Testis (tissue), 5 donors: ENCODE measurements around the genes MICU1 and CFAP70.

DNA sequence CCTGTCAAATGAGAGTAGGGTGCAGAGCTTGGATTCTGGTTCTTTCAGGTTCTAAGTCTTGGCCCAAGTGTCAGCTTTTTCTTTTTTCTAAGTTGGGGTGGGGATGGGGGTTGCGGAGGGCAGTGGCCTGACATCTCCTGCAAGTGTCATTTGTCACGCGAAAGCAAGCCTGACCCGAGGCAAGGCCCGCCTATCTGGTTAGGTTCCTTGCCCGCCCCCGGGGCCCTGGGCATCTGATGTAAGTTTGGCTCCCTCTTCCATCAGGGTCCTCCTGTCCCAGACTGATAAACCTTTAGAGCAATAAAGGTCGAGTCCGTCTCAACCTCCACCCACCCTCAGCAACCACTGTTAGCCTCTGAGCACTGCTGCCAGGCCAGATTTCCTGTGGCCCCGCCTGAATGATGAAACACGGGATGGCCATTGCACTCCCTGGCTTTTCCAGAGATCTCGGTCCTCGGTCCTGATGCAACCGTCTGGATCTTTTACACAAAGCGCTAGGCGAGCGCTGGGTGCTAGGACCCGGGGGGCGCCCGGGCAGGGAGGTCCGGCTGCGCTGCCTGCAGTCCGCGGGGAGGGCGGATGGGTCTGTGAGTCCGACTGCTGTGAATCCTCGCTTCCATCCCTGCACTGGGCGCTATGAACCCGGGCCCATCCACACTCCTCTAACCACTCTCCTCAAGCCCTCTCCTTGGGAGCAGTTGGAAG is 1.1 kb upstream of the DDIT4 start:
- PRO-cap, 3 experiments: peak in 3 of 3 experiments; most common plus-strand start position 590 of the sequence (in 3); most common minus-strand start position 624 of the sequence (in 2)
- RAMPAGE, long total RNA, 2 experiments: no peak in any of the 2 experiments
- RRBS: 2% methylated on average over 8 of the region's 29 CpGs

- PRO-cap, 3 experiments: no peak in any of the 3 experiments
- RAMPAGE, long total RNA, 2 experiments: no peak in any of the 2 experiments
- RRBS: no CpG with 5 or more reads among the region's 6 CpGs
These were observed 38.3 kb downstream of the DNAJB12 start for GRCh38 chr10:72316424-72316815.

- PRO-cap, 3 experiments: peak in 2 of 3 experiments; most common minus-strand start chr10:72326417 (in 2)
- RAMPAGE, long total RNA, 2 experiments: no peak in any of the 2 experiments
- RRBS: no CpG with 5 or more reads among the region's 16 CpGs
These were observed 28.6 kb downstream of the DNAJB12 start for GRCh38 chr10:72326189-72326503.

DNA sequence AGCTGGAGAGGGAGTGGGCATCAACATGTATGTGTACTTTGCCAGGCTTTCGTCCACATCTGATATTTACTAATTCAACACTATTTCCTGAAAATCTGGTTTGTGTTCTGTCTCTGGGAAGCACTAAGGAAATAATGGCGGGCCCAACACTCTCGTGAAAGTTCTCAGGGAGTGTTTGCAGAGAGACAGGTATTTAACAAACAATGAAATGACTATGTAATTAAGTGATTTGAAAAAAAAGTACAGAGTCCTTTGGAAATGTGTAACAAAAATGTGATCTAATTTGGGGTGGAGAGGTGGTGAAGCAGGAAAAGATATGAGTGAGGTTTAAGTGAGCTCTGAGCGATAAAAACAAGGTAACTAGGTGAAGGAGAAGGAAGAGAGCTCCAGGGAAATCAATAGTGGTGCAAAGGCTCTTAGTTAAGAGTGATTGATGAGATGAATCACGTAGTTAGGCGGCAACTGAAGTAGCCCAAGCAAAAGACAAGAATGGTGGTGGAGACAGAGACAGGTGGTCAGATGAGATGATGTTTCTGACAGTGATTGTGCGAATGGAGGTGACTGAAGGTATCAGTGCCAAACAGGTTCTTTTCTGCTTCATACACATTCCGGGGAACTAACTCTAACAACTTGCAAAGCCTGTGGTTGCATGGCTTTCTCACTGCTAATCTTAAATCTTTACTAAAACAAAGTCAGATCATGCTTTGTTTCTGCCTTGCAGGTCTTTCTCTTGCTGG is 95.4 kb upstream of the DNAJB12 start:
- PRO-cap, 3 experiments: no peak in any of the 3 experiments
- RAMPAGE, long total RNA, 2 experiments: no peak in any of the 2 experiments
- RRBS: no CpG with 5 or more reads among the region's 8 CpGs

DNA sequence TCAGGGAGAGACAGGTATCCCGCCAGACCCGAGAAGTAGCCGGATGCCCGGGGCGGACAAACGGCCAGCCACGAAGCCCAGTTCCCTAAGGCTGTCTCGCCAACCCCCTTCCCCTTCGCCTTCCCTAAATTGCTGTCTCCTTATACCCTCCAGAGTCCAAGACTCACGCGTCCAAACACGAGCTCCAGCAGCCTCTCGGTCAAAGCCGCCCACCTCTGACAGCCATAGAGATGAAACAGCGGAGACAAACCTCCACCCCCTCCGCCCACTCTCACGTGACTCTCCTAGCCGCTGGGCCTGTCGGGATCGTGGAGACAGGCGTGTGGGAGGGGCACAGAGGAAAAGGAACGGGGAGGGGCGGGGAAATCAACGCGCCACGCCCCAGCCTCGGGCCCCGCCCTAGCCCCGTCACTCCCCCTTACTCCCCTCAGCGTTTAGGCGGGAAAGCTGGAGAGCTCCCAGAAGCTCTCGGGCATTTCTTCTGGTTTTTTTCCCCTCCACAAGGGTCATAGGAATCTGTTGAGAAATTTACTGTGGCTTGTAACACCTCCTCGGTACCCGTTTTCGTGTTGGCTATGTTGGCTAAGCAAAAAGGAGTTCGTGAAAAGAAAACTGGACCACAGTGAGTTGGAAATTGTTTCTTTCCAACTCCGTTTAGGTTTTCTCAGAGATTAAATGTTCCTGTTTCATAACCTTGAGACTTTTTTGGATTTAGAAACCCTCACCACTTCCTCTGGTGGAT is at the start of gene MICU1:
Gene MICU1, minus strand, starts transcription at position 237 of the 742 bp plus-strand sequence.
- PRO-cap, 3 experiments: peak in 3 of 3 experiments; most common plus-strand start position 437 of the sequence (in 2); most common minus-strand start position 217 of the sequence (in 2)
- RAMPAGE, long total RNA, 2 experiments: start-site peak on the minus strand in 2 of 2 experiments, centred at positions 239 to 258 of the sequence, 1,001 to 1,819 reads per replicate
- RRBS: no CpG with 5 or more reads among the region's 37 CpGs

GRCh38 chr10:72638651-72639283 is 12.9 kb upstream of the MICU1 start:
- PRO-cap, 3 experiments: no peak in any of the 3 experiments
- RAMPAGE, long total RNA, 2 experiments: no peak in any of the 2 experiments
- RRBS: no CpG with 5 or more reads among the region's 2 CpGs

DNA sequence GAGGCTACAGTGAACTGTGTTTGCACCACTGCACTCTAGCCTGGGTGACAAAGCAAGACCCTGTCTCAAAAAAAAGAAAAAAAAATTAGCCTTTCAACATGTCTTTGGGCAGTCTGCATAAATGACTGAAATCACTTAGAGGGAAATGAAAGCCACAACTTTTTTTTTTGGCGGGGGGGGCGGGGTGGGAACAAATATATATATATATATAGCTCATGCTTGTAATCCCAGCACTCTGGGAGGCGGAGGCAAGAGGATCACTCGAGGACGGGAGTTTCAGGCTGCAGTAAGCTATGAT is 23.4 kb upstream of the MICU1 start:
- PRO-cap, 3 experiments: no peak in any of the 3 experiments
- RAMPAGE, long total RNA, 2 experiments: no peak in any of the 2 experiments
- RRBS: no CpG with 5 or more reads among the region's 5 CpGs

- PRO-cap, 3 experiments: no peak in any of the 3 experiments
- RAMPAGE, long total RNA, 2 experiments: no peak in any of the 2 experiments
- RRBS: no CpG with 5 or more reads among the region's 2 CpGs
These were observed 50.6 kb downstream of the MCU start for GRCh38 chr10:72742532-72743004.

- PRO-cap, 3 experiments: no peak in any of the 3 experiments
- RAMPAGE, long total RNA, 2 experiments: no peak in any of the 2 experiments
- RRBS: no CpG with 5 or more reads among the region's 4 CpGs
These were observed 52.4 kb downstream of the P4HA1 start for GRCh38 chr10:73044173-73044711.

DNA sequence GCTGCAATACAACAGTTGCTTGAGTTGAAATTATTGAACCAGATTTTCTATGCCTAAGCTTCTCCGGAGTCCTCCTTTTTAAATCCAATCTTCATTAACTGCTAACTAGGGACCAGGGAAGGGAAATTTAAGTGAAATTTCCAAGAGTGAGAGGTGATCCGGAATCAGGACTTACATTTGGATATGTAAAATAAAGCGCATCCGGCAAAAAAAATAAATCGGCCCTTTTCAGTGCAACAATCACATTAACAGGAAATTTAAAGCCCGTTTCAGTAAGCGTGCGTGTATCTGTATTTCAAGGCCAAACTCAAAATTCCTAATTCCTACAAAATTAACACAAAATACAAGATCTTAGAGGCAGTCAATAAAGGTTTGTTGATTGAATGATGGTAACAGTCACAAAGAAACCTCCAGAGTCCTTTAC is 779 bp downstream of the DNAJC9 start:
- PRO-cap, 3 experiments: no peak in any of the 3 experiments
- RAMPAGE, long total RNA, 2 experiments: no peak in any of the 2 experiments
- RRBS: 7% methylated on average over 2 of the region's 8 CpGs

- PRO-cap, 3 experiments: peak in 3 of 3 experiments; most common plus-strand start chr10:73358902 (in 2); most common minus-strand start chr10:73358703 (in 2)
- RAMPAGE, long total RNA, 2 experiments: start-site peak on the plus strand in 1 of 2 experiments, at chr10:73358424-73358539 at its widest, 5 reads per replicate; start-site peak on the minus strand in 2 of 2 experiments, at chr10:73358720-73358885 at its widest, 97 to 295 reads per replicate
- RRBS: 1% methylated on average over 11 of the region's 49 CpGs
These were observed at the start of gene CFAP70 for GRCh38 chr10:73357951-73359014. CFAP70 (minus strand) TSS chr10:73358864.

- PRO-cap, 3 experiments: peak in 3 of 3 experiments; most common plus-strand start chr10:73730584 (in 2); most common minus-strand start chr10:73730458 (in 1)
- RAMPAGE, long total RNA, 2 experiments: start-site peak on the minus strand in 2 of 2 experiments, at chr10:73730464-73730508 at its widest, 42 to 275 reads per replicate
- RRBS: 2% methylated on average over 3 of the region's 68 CpGs
These were observed 14.1 kb upstream of the SEC24C start for GRCh38 chr10:73729634-73730971.

- PRO-cap, 3 experiments: no peak in any of the 3 experiments
- RAMPAGE, long total RNA, 2 experiments: no peak in any of the 2 experiments
- RRBS: no CpG with 5 or more reads among the region's 5 CpGs
These were observed 6.3 kb upstream of the FUT11 start for GRCh38 chr10:73765721-73766296.

DNA sequence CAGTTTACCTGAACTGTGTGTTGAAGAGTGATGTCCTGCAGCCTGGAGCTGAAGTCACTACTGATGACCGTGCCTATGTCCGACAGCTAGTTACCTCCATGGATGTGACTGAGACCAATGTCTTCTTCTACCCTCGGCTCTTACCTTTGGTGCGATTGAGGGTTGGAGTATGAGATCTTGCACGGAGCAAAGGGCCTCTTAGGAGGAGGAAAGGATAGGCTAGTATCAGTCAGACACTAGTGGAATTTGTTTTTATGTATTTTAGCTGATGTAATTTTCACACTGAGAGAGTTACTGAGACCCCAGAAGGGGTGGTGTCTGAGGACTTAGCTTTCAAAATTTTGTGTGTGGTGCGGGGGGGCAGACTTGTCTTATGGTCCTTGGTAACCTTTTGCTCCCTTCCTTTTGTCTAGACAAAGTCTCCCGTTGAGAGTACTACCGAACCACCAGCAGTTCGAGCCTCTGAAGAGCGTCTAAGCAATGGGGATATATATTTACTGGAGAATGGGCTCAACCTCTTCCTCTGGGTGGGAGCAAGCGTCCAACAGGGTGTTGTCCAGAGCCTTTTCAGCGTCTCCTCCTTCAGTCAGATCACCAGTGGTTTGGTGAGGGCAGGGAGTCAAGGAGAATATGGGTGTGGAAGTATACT is 2.1 kb upstream of the FUT11 start:
- PRO-cap, 3 experiments: no peak in any of the 3 experiments
- RAMPAGE, long total RNA, 2 experiments: no peak in any of the 2 experiments
- RRBS: no CpG with 5 or more reads among the region's 12 CpGs

GRCh38 chr10:73910415-73910689 is 580 bp upstream of the PLAU start:
- PRO-cap, 3 experiments: no peak in any of the 3 experiments
- RAMPAGE, long total RNA, 2 experiments: no peak in any of the 2 experiments
- RRBS: no CpG with 5 or more reads among the region's 7 CpGs

DNA sequence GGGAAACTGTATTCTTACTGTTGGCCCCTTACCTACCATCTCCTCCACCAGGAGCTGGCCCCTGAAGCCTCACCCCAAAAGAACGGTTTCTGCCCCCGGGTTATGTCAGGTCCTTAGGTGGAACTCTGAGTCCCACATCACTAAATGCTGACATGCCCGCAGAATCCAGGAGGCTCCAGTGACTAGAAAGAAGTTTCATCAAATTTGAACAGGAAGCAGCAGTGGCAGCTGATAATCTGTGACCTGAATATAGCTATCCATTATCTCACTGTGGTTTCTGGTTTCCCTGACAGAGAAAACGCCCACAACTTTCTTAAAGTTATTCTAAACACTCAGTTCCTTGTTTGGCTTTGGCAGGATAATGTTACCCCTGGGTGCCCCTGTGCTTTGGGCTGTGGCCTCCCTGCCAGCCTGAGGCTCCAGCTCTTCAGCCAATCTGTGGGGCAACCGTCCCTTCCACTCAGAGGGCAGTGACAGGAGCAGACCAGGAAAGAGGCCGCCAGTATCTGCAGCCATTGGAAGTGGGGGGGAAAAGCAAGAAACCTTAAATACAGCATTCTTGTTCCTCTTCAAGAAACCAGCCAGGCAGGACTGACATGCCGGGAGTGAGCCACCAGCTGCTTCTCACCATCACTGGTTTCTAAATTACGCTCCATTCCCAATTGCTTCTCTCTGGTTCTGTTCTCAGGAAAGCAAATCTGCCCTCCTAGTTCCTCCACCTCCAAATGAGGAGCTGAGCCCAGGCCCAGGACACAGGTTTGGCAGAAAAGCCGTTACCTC is 41.3 kb upstream of the VCL start:
- PRO-cap, 3 experiments: no peak in any of the 3 experiments
- RAMPAGE, long total RNA, 2 experiments: no peak in any of the 2 experiments
- RRBS: no CpG with 5 or more reads among the region's 9 CpGs

- PRO-cap, 3 experiments: no peak in any of the 3 experiments
- RAMPAGE, long total RNA, 2 experiments: no peak in any of the 2 experiments
- RRBS: no CpG with 5 or more reads among the region's 4 CpGs
These were observed 4.9 kb upstream of the VCL start for GRCh38 chr10:73993003-73993515.

DNA sequence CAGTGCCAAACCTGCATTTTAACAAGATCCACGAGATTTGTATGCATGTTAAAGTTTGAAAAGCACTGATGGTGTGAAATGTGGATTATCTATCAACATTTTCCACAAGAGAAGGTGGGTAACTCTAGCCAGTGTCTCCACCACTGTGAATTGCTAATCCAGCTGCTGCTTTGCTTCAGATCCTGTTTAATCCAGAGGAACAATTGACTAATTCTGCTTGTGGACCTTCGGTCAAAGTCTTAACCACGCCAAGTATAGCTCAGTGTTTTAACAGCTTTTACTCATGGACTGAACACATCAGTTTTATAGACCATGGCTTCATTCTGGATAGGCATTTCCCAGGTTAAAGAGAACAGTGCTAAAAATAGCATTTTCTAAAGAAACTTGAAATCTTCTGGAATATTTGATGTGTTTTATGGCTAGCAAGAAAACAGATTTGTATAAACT is 23.5 kb downstream of the ADK start:
- PRO-cap, 3 experiments: no peak in any of the 3 experiments
- RAMPAGE, long total RNA, 2 experiments: no peak in any of the 2 experiments
- RRBS: no CpG with 5 or more reads among the region's 3 CpGs

GRCh38 chr10:74738888-74739491 is 87.4 kb upstream of the KAT6B start:
- PRO-cap, 3 experiments: no peak in any of the 3 experiments
- RAMPAGE, long total RNA, 2 experiments: no peak in any of the 2 experiments
- RRBS: no CpG with 5 or more reads among the region's 8 CpGs

- PRO-cap, 3 experiments: no peak in any of the 3 experiments
- RAMPAGE, long total RNA, 2 experiments: no peak in any of the 2 experiments
- RRBS: no CpG with 5 or more reads among the region's 6 CpGs
These were observed 28.5 kb downstream of the KAT6B start for GRCh38 chr10:74854777-74855340.